Mammary microvascular endothelial cell (primary cell): ENCODE results near the gene SMC3.

DNA sequence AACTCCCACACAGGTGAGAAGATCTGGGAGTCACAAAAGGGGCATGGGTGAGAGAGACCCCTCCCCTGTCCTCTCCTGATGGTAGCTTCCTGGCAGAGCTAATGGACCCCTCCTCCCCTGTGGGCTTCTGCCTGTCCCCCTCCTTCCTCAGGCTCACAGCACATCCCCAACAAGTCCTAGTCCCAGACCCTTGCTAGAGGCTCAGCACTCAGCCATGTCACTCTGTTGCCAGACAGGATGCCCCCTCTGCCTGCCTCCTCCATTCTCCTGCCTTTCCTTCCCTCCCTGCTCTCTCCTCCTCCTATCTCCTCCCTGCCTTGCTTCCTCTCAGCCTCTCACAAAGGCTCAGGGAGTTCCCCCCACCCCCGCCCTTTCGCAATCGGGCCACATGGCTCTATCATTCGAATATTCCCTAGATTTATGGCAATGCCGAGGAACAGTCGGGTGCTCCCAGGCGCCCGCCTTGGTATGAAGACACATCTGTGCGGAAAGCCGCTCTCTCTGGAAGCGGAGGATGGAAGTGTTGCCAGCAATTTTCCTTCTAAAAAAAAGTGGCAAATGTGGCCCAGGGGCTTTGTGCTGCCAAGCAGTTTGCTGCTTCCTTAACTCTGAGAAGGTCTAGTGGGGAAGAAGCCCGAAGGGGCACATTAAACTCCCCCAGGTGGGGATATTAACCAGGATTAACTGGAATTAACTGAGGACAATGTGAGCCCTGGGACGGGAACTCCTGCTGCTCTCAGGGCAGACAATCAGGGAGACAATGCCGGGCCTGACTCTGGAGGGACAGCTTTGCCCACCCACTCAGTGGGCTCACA is 88.1 kb upstream of the SMNDC1 start:
- RAMPAGE, long total RNA = no peak

GRCh38 chr10:110395668-110396455 is 91.1 kb upstream of the SMNDC1 start:
- RAMPAGE, long total RNA = no peak

- RAMPAGE, long total RNA = no peak
Measured at GRCh38 chr10:110502112-110502397, 4.3 kb downstream of the DUSP5 start.

GRCh38 chr10:110508145-110508941 is 10.6 kb downstream of the DUSP5 start:
- RAMPAGE, long total RNA = no peak

GRCh38 chr10:110567600-110568841 is at the start of gene SMC3:
Gene SMC3, plus strand, starts transcription at chr10:110567695.
- RAMPAGE, long total RNA = start-site peak on the plus strand at chr10:110567675-110567753, 725 and 217 reads in 2 replicates

GRCh38 chr10:110583696-110584731 is 16.5 kb downstream of the SMC3 start:
- RAMPAGE, long total RNA = no peak

DNA sequence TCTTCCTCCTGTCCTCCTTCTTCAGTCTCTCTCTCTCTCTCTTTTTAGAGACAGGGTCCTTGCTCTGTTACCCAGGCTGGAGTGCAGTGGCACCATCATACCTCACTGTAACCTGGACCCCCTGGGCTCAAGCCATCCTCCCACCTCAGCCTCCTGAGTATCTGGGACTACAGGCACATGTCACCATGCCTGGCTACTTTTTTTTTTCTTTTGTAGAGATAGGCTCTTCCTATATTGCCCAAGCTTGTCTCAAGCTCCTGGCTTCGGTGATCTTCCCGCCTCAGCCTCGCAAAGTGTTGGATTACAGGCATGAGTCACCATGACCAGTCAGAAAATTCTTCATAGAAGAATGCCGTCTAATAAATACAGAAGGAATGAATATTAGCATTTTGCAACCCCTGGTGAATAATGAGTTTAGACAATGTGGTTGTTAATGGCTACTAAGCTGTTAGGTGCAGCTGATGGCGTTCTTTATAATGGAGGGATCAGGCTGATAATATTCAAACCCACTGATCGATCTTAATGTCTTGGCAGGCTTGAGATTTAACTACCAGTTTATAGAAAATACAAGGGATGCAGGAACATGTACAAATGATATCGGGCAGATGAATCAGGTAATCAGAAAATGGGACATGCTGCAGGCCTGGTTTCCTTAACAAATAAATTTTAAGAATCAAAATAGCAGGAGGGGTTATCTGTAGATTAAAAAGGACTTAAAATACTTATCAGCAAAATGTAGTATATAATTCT is 20.9 kb downstream of the RBM20 start:
- RAMPAGE, long total RNA = no peak

DNA sequence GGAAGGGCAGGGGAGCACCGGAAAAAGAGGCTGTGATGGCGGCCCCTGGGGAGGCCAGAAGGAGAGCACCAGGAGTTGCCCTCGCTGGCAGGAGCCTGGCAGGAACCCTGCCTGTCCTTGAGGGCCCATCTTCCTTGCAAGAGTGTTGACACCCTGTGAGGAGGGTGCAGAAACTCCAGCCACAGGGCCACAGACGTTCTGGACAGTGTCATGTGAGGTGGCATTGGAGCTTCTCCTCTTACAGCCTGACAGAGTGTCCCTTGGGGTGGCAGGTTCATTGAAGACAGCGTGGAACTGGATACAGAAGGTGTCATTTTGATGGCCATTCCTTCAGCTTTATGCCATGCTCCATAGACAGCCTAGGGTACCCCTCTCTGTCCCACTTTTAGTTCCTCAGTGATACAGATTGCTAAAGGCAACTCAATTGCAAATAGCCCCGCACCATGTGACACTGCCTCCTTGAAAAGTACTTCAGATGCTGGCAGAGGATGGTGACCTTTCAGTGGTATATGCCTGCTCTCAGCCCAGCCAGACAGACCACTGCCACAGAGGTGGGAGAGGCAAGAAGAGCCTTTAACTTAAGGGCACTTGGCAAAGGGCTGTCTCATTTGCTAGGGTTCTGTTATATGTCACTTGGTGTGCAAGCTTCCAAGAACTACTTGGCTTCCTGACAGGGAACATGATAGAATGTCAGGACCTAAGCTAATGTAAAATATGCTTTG is 54.4 kb downstream of the RBM20 start:
- RAMPAGE, long total RNA = no peak

- RAMPAGE, long total RNA = no peak
Measured at GRCh38 chr10:110725817-110726314, 81.7 kb downstream of the RBM20 start.

GRCh38 chr10:110758181-110759412 is 113.1 kb upstream of the PDCD4 start:
- RAMPAGE, long total RNA = no peak

- RAMPAGE, long total RNA = no peak
Measured at GRCh38 chr10:110866142-110866360, 5.7 kb upstream of the PDCD4 start.

GRCh38 chr10:110880054-110880508 is 8.4 kb downstream of the PDCD4 start:
- RAMPAGE, long total RNA = no peak

DNA sequence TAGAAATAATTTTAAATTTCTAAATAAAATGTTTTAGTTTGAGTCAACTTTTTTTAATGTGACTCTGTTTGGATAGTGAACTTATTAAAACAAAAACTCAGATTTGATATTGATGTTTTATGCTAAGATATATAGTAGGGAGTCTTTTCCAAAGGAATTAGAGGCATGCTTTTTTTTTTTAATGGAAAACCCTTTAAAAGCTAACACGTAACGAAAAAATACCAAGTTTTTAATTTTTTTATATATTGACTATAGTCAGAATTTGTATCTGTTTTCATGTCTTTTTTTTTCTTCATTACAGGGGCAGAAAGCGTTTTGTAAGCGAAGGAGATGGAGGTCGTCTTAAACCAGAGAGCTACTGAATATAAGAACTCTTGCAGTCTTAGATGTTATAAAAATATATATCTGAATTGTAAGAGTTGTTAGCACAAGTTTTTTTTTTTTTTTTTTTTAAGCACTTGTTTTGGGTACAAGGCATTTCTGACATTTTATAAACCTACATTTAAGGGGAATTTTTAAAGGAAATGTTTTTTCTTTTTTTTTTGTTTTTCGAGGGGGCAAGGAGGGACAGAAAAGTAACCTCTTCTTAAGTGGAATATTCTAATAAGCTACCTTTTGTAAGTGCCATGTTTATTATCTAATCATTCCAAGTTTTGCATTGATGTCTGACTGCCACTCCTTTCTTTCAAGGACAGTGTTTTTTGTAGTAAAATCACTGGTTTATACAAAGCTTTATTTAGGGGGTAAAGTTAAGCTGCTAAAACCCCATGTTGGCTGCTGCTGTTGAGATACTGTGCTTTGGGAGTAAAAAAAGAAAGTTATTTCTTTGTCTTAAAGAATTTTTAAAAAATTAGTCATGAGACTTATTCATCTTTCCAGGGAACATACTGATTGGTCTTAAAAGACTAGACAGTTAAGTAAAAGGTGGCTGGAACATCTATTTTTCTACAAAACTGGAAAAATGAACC is 21.0 kb downstream of the BBIP1 start:
- RAMPAGE, long total RNA = no peak

- RAMPAGE, long total RNA = no peak
Measured at GRCh38 chr10:112360516-112361259, 13.2 kb upstream of the ACSL5 start.

- RAMPAGE, long total RNA = no peak
Measured at GRCh38 chr10:112743149-112743835, 206.8 kb upstream of the TCF7L2 start.

DNA sequence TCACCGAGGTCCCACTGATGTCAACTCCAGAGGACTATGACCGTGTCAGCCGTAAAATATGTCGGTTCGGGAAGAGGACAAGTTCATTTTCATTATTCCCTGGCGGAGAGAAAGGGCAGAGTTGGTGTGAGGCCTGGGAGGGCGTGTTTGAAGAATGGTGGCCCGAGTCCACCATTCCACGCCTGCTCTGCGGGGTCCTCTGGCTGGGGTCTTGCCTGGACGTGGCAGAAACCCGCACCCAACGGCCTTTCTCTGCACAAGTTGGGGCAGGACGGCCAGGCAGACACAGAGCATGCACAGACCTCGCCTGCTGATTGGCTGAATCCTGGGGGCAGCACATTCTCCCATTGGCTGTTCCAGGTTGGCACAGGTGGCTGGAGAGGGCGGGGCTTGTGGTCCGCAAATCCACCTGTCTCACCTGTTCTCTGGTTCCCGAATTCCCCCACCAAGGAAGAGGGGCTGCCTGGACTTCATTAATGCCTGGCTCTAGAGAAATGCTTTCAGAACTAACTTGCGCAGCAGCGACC is 105.0 kb upstream of the TCF7L2 start:
- RAMPAGE, long total RNA = no peak

DNA sequence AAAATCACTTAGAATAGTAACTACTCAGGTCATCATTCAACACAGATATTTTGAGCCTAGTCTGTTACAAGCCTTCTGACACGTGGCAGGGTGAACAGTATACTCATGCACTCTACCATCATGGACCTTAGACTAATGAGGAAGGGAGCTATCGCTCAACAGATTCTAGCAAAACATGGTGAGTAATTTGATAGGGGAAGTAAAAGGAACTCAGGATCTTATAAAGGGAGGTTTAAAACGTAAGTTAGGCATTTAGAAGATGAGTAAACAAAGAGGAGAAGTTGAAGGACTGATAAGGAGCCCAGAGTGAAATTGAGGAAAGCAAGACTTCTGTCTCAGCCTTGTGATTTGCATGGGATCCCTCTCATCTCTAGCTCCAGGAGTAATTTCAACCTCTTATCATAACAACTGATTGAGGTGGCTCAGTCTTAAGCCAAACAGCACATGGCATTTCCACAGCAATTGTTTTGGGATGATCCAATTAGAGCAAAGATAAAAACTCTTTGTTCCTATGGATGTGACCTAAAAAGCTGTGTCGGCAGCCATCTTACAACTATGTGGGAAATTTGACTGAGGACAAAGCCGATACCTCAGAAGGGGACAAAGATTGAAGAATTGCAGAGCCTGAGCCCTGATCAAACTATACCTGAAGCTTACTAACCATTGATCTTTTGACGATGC is 69.0 kb upstream of the TCF7L2 start:
- RAMPAGE, long total RNA = no peak

DNA sequence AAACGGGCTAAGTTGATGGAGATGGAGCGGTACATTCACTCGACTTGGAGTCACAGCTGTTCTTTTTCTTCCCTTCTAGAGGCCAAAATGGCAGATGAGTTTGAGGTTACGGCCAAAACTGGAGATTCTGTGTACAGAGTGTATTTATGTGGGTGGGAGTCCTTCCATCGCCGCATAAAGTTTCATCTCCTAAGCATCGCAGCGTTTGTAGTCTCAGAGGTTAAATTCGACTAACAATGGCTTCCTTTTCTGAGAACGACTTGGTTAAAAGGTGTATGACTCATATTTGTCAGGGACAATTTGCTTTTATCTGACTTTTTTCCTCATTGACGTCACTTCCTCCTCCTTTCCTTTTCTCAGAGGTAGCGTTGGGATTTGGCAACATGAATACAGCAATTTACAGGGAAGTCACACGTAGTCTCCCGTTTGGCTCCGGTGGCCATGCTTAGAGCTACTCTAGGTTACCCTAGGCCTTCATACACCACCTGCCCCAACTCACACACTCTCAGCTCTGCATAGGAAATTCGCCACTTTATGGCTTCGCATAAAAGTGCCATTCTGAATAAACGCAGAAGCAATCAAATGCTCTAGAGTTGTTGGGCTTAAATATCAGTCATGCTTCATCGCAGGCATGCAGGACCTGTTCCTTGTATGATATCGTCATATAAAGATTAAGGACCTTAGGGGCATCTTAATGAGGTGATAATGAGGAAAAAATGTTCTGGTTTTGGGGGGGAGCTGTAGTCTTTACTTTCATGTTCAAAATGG is 37.5 kb upstream of the TCF7L2 start:
- RAMPAGE, long total RNA = no peak

GRCh38 chr10:112916069-112916509 is 34.0 kb upstream of the TCF7L2 start:
- RAMPAGE, long total RNA = no peak

GRCh38 chr10:112951913-112952268 is 1.8 kb downstream of the TCF7L2 start:
- RAMPAGE, long total RNA = no peak